Left colon (tissue), 1 donor: ENCODE data around the genes H2BC6, H2BC8, H2AC8, H2BC9, PRSS16 and ZNF391.

DNA sequence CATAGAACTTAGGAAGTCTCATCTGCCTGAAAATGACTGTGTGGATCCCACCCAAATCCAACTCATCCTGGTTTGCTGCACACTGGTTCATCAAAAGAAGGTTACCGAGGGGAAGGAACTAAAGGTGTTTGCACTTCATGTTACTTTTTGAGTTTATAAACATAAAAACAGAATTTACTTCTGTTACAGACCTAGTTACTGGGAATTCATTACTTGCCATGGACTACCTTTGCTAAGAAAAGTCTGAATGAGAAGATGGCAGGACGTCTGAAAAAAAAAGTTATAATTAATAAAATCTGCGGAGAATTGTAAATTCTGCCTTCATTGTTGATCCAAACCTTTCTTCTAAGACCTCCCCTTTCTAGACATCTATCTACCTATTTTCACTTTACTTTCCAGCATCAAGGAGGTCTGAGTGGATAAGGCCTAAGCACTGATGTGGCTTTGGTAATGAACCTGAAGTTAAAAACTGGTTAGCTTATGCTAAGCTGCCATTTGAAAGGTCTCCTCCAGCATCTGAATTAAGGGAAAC, 12.5 kb upstream of the H2BC6 start:
- PRO-cap, result no peak

- PRO-cap, result bidirectional peak, plus-strand start at chr6:26183761, minus-strand start at chr6:26183497
Measured at GRCh38 chr6:26183525-26184410, at the start of gene H2BC6. Gene H2BC6 (plus strand): TSS chr6:26183761.

DNA sequence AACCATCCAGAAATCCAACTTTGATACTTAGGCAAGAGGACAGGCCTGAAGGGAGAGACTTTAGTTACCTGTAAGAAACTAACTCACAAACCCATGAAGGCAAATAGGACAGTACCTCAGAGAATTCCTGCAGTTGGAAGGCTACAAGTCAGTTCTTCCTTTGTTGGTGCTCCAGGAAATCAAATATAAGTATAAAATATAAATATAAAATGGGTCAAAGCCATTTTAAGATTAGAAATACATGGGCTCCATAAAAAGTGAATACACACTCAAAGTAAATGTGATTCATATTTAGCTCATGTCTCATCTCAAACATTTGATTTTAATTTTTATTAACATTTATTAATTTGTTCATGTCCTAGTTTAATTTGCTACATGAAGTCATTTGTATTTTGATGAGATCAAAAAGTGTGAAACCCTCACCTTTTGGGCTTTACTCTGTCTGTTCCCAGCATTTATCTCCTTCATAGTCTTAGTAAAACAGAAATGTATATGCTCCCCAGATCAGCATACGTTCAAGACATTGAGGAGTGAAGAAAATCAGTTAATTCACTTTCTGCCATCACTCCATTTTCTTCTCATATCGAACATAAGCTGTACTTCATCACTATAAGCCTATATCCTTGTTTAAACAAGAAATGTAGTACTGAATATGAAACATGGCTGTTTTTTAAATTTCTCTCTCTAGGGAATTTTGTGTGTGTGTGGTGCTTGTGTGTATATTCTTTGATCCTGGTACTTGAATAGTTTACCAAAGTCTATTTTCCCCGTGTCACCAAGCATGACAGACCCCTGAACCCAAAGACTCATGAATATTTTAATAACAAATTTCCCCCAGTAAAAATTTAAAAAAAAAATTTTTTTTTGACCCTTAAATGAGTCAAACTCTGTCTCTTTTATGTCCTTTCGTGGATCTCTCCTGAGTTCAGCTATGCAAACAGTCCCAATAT, 2.9 kb downstream of the H3C4 start:
- PRO-cap, result no peak

DNA sequence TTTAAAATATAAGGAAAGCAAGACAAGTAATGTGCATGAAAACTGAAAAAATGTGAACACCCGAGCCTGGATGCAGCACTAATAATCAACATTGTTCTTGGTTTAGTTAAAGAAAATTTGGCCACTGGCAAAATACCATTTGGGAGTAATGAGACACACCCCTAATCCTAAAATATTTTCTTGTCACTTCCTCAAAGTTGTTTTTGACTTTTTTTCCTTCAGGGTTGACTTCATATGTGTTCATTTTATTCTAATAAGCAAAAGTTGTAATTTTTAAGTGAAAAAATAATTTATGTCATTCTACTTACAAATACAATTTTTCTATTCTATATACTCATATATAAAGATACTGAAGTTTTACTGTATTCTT, 1.0 kb downstream of the H2BC7 start:
- PRO-cap, result no peak

- PRO-cap, result bidirectional peak, plus-strand start at chr6:26206211, minus-strand start at chr6:26206000
Measured at GRCh38 chr6:26205899-26206617, 1.6 kb downstream of the H4C5 start.

DNA sequence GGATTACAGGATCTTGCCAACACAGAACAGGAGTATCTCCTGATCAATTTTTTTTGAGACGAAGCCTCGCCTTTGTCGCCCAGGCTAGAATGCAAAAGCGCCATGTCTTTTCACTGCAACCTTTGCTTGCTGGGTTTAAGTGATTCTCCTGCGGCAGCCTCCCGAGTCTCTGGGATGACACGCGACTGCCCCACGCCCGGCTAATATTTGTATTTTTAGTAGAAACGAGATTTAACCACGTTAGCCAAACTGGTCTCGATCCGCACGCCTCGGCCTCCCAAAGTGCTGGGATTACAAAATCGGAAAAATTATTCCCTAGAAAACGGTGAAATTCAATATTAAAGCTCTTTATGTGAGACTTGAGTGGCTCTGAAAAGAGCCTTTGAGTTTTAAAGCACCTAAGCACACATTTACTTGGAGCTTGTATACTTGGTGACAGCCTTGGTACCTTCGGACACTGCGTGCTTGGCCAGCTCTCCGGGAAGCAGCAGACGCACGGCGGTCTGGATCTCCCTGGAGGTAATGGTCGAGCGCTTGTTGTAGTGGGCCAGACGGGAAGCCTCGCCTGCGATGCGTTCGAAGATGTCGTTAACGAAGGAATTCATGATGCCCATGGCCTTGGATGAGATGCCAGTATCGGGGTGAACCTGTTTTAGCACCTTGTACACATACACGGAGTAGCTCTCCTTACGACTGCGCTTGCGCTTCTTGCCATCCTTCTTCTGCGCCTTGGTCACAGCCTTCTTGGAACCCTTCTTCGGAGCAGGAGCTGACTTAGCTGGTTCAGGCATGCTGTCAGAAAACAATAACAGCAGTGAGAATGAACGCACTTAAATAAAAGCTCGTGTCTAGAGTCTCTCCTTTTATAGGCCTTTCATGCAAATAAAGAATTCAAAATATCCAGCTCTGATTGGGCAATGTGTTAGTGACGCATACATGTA, at the start of gene H2BC8:
H2BC8 (minus strand) TSS at position 836 of the 941 bp plus-strand sequence.
- PRO-cap, result bidirectional peak, plus-strand start outside the sequence, minus-strand start at position 840 of the sequence

- PRO-cap, result bidirectional peak, plus-strand start at chr6:26216921, minus-strand start at chr6:26216692; bidirectional peak, plus-strand start at chr6:26217048, minus-strand start at chr6:26217044; bidirectional peak, plus-strand start at chr6:26217121, minus-strand start at chr6:26217092; bidirectional peak, plus-strand start at chr6:26217319, minus-strand start at chr6:26217196
Measured at GRCh38 chr6:26216794-26217537, at the start of gene H2AC8. Gene H2AC8 (plus strand): TSS chr6:26216921.

DNA sequence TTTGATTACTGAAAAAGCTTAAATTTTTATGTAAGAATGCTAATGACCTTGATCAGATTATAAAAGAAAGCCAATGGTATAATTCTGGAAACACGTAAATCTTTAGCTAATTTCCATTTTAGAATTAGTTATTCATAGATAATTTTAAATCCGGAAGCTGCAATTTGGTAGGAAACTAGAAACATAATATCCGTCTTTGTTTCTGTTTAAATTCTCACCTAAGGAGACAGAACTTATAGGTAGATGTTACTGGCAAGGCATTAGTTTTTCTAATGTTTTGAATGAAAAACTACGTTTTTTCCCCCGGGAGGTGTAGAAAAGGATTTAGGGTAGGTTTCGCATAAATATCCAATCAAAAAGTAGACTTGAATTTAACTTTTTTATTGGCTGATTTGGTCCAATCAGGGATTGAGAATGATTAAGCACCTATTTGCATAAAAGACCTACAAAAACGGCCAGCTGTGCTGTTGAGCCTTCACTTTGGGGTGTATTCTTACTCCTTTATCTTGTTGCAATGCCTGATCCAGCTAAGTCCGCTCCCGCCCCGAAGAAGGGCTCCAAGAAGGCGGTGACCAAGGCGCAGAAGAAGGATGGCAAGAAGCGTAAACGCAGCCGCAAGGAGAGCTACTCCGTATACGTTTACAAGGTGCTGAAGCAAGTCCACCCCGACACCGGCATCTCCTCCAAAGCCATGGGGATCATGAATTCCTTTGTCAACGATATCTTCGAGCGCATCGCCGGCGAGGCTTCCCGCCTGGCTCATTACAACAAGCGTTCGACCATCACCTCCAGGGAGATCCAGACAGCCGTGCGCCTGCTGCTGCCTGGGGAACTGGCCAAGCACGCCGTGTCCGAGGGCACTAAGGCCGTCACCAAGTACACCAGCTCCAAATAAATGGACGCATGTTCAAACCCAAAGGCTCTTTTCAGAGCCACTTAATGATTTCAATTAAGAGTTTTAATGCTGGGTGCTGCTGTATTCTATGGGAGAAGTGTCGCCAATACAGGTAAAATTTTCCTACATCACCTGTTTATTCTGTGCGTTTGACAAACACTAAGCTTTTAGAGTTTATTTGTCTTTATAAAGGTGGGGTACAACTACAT, at the start of gene H2BC9:
H2BC9 (plus strand) TSS at position 478 of the 1,104 bp plus-strand sequence.
- PRO-cap, result unidirectional peak, plus-strand start at position 464 of the sequence; unidirectional peak, plus-strand start at position 583 of the sequence

- PRO-cap, result no peak
Measured at GRCh38 chr6:26299363-26299967, 14.1 kb upstream of the H4C8 start.

- PRO-cap, result no peak
Measured at GRCh38 chr6:26311133-26311553, 25.8 kb upstream of the H4C8 start.

DNA sequence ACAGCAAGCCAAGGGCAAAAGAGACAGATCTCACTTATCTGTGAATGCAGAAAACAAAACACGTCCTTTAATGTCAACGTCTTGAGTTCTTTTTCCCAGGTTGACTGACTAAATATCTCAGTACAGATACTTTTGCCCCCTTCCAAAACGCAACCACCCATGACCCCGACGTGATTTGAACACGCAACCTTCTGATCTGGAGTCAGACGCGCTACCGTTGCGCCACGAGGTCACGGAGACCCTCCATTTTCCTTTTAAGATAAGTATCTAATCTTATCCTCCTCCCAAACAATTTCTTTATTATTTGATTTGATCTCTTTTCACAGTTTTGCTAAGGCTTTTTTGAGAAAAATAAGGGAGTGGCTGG, 33.6 kb upstream of the H4C8 start:
- PRO-cap, result no peak

- PRO-cap, result bidirectional peak, plus-strand start at chr6:26956362, minus-strand start at chr6:26956182
Measured at GRCh38 chr6:26956280-26957265, 176.0 kb downstream of the H2BC11 start.

GRCh38 chr6:27247266-27247941, at the start of gene PRSS16:
Gene PRSS16 (plus strand): TSS chr6:27247701.
- PRO-cap, result no peak

GRCh38 chr6:27280160-27280550, 31.9 kb downstream of the POM121L2 start:
- PRO-cap, result no peak

DNA sequence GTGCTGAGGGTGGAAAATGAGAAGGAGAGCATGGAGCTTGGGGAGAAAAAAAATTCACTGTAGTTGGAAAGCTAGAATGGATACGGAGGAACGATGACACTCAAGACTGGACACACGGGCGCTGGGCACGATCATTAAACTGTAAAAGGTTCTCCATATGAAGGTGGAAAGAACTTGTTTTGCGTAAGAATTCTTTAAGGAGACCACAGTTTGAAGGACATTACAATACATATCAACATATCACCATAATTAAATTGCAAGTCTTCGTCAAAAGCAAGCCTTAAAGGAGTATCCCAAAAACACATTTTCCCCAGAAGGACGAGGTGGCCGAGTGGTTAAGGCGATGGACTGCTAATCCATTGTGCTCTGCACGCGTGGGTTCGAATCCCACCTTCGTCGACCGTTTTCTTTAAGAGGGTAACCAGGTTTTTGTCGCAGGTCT, 14.4 kb downstream of the POM121L2 start:
- PRO-cap, result no peak

DNA sequence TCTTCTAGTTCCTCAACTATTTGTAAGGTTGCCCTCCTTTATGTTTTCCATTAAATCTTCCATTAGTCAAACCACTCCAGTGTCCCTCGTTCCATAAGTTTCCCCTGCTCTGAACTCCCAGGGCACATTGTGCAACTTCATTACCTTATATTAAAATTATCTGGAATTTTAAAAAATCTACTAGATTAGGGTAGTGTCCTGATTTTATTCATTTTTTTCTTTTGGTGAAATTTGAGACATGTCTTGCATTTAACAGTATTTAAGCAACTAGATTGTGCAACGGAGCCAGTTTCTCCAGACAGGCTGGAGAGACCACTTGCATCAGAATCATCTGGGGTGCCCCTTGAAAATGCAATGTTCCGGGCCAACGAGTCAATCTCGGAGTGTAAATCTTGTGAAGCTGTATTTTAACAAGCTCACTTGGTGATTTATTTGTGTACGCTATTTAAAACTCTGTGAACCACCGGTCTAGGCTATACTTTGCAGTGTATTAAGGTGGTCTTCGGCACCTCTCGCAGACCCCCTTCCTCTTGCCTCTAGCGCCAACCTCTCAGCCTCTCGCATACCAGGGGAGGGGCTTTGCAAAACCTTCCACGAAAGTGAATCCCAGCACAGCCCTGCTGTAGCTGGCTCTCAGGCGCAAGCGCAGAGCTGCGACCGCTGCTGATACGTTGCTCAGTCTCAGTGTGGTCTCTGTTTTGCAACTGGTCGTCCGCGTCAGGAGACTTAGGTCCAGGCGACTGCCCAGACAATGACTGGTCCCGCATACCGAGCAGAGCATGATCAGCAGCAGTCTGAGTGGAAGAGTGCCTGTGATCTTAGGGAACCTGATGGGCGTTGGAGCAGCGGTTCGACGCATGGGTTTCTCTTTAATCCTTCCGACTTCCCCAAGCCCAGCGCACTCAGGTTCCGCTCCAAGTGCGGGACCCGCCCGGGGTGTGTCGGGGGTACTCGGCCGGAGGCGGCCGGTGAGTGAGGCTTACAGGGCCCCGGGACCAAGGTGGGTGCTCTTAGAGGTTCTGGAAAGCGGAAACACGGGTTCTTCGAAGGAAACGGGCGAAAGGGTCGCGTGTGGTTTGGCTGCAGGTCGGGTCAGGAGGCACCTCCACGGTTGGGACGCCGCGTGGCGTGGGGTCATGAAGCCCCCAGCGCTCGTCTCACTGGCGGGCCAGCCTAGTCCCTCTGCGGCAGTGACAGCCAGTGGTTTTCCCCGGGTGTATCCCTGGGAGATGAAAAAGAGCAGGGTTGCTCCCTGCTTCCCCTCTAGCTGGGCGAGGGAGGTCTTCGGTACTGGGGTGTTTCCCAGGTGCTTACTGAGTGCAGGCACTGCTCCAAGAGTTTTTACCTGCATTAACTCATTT, at the start of gene ZNF391:
ZNF391 (plus strand) TSS at position 684 of the 1,361 bp plus-strand sequence.
- PRO-cap, result unidirectional peak, plus-strand start at position 696 of the sequence; bidirectional peak, plus-strand start at position 950 of the sequence, minus-strand start at position 796 of the sequence

GRCh38 chr6:27478409-27479246, 5.7 kb upstream of the ZNF184 start:
- PRO-cap, result no peak

GRCh38 chr6:27544676-27545075, 71.8 kb upstream of the ZNF184 start:
- PRO-cap, result no peak

DNA sequence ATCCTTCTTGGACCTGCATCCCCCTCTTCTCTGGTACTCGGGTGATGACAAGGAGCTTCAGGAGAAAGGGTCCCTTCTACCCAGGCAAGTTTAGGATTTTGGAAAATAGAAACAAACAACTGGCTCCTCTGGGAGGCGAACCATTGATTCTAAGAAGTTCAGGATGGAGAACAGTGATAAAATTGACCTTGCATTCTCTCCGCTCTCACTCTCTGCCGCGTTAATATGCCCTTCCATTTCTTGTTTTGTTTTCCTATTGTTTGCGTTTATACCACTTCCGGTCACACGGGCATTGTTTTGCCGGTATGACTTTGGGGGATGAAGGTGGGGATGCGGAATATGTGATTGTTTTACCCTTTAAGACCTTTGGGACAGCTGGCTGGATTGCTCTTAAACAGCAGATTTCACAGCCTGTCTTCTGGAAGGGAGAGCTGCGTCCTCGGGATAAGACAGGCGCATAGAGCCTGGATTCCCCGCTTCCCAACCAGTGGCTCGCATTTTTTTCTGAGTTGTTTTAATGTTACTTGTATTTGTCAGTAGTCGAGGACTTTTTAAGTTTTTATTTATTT, 144.2 kb upstream of the ZNF184 start:
- PRO-cap, result no peak

- PRO-cap, result no peak
Measured at GRCh38 chr6:27670318-27670801, 137.4 kb downstream of the H2BC13 start.